Epithelial cell of proximal tubule (primary cell): ENCODE measurements around a stretch of chr10.

- RAMPAGE, long total RNA: no peak
- RRBS: no CpG with 5 or more reads among the region's 11 CpGs
Measured at GRCh38 chr10:127986981-127987689, 80.2 kb downstream of the PTPRE start.

DNA sequence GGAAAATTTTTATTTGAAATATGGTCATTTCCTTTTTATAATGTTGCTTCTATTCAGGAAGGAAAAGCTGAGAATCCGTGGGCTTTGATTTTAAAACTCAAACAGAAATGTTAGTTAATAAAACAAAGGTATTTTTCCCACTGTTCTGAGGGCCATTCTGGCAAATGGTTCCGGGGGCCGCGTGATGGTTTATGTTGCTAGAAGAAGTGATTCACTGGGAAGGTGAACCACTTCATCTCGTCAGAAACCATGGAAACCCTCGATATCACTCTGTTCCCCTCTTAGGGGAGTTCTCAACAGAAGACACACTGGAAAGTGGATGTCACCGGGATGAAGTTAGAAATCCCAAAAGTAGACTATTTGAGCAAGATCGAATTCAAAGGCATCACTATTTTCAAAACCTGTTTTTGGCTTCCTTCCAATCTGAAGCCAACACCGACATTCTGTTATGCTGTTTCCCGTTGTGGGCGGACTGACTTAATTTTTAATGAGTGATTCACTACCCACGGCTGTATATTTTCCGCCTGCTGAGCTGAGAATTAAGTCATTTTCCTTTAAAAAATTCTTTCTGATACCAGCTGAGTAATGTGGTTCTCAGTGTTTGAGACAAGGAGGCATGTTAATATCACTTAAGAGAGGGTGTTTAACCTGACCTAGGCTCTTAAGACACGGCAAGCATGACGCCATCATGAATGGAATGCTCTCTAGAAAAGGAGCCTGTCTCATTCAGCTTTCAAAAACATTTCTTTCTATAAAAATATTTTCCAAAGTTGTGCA lies 84.1 kb downstream of the PTPRE start:
- RAMPAGE, long total RNA: no peak
- RRBS: no CpG with 5 or more reads among the region's 15 CpGs

- RAMPAGE, long total RNA: no peak
- RRBS: no CpG with 5 or more reads among the region's 13 CpGs
Measured at GRCh38 chr10:128054275-128054851, 71.9 kb downstream of the MKI67 start.

- RAMPAGE, long total RNA: no peak
- RRBS: no CpG with 5 or more reads among the region's 11 CpGs
Measured at GRCh38 chr10:128103046-128103567, 23.1 kb downstream of the MKI67 start.

GRCh38 chr10:128125427-128125741 lies 839 bp downstream of the MKI67 start:
- RAMPAGE, long total RNA: no peak
- RRBS: no CpG with 5 or more reads among the region's 18 CpGs

- RAMPAGE, long total RNA: no peak
- RRBS: no CpG with 5 or more reads among the region's 6 CpGs
Measured at GRCh38 chr10:128156913-128157506, 30.8 kb upstream of the MKI67 start.

GRCh38 chr10:128220945-128221709 lies 94.9 kb upstream of the MKI67 start:
- RAMPAGE, long total RNA: no peak
- RRBS: no CpG with 5 or more reads among the region's 16 CpGs

DNA sequence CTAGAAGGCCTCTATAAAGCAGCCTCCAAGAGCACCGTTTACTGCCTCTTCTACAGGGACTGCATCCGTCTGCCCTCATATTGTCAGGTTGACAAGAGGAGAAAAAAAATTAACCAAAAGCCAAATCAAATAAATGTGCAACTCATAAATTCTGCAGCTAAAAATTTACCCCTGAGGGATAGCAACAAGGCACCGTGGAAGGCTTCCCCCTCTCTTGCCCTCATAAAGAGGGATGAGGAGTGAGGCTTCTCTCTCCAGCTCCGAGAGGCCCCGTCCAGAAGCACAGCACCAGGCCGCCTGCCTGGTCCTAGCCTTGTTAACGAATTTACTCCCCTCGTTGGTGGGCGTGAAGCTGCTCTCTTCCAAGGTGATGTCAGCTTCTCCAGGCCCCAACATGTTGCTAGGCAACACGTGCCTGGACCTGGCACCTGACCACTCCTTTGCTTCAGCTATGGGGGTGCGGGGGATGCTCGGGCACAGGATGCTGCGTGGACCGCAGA lies 135.3 kb upstream of the MGMT start:
- RAMPAGE, long total RNA: no peak
- RRBS: no CpG with 5 or more reads among the region's 14 CpGs

DNA sequence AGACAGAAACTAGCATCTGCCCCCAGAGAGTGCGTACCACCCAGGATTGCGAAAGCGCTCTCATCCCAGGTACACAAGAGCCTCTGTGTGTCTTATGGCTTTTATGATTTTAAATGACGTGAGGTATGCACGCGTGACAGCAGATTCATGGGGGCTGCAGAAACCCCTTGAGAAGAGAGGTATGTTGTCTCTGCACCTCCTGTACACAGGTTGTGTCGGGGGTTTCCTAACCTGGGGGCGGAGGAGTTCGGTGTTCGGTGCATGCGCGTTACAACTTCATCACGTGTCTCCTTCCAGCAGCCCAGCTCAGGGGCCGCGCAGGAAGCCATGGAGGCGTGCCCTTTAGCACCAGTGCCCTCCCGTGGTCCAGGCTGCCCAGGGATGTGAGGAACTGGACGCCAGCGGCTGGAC lies 186.5 kb downstream of the EBF3 start:
- RAMPAGE, long total RNA: no peak
- RRBS: no CpG with 5 or more reads among the region's 19 CpGs

- RAMPAGE, long total RNA: no peak
- RRBS: no CpG with 5 or more reads among the region's 11 CpGs
Measured at GRCh38 chr10:129956830-129957369, 7.2 kb downstream of the EBF3 start.

DNA sequence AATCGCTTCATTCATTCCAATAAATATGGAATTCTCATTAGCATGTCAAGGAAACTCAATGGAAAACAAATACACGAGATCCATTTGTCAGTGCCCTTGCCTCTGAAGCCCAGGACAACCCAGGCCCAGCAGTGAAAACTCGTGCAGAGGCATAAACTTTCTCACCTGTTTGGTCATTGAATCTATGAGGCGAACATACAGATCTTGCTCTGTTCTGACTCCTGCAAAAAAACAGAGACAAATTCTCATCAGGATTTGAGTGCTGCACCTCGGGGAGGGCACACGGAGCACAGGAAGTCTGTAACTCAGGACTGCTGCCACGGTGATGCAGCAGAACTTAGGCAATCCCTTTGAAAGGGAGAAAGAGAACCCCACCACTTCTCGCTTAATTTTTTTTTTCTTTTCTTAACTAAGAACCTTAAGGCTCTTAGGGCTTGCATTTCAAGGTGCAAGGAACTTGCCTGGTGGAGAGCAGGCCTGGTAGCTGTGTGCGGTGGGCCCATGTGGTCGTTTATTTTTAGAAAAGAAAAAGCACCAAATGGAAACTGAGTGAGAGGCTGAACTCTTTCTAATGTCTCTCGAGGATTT lies 2.0 kb downstream of the EBF3 start:
- RAMPAGE, long total RNA: no peak
- RRBS: no CpG with 5 or more reads among the region's 11 CpGs

- RAMPAGE, long total RNA: no peak
- RRBS: 5% methylated on average over 8 of the region's 47 CpGs
Measured at GRCh38 chr10:129962594-129963273, 1.3 kb downstream of the EBF3 start.

- RAMPAGE, long total RNA: no peak
- RRBS: no CpG with 5 or more reads among the region's 6 CpGs
Measured at GRCh38 chr10:130021342-130021792, 57.3 kb upstream of the EBF3 start.

GRCh38 chr10:130108819-130109410 lies 1.7 kb downstream of the C10orf143 start:
- RAMPAGE, long total RNA: no peak
- RRBS: no CpG with 5 or more reads among the region's 6 CpGs

DNA sequence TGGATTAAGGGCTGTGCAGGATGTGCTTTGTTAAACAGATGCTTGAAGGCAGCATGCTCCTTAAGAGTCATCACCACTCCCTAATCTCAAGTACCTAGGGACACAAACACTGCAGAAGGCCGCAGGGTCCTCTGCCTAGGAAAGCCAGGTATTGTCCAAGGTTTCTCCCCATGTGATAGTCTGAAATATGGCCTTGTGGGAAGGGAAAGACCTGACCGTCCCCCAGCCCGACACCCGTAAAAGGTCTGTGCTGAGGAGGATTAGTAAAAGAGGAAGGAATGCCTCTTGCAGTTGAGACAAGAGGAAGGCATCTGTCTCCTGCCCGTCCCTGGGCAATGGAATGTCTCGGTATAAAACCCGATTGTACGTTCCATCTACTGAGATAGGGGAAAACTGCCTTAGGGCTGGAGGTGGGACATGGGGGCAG lies 492.0 kb downstream of the GLRX3 start:
- RAMPAGE, long total RNA: no peak
- RRBS: no CpG with 5 or more reads among the region's 8 CpGs

DNA sequence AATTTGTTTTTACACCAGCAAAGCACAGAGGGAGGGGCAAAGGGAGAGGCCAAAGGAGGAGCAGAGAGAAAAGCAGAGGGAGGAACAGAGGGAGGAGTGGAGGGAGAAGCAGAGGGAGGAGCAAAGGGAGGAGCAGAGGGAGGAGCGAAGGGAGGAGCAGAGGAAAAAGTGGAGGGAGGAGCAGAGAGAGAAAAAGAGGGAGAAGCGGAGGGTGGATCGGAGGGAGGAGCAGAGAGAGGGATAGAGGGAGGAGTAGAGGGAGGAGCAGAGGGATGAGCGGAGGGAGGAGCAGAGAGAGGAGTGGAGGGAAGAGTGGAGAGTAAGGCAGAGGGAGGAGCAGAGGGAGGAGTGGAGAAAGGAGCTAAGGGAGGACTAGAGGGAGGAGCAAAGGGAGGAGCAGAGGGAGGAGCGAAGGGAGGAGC lies 73.8 kb upstream of the TCERG1L start:
- RAMPAGE, long total RNA: no peak
- RRBS: no CpG with 5 or more reads among the region's 5 CpGs

DNA sequence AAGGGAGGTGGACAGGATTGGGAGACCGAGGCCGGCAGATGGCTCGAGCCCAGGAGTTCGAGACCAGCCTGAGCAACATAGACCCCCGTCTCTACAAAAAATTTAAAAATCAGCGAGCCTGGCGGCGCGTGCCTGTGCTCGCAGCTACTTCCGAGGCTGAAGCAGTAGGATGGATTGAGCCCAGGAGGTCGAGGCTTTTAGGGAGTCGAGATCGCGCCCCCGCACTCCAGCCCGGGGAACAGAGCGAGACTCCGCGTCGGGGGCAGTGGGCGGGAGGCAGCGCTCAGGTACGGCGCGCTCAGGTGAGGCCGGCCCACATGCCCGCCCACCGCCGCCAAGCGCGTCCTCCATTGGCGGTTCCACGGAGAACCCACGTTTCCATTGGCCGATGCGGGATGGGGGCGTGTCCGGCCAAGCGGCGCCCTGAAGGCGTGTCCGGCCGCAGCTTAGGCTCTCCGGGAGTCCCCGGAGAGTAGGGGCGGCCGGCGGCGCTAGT lies 519 bp upstream of the PPP2R2D start:
- RAMPAGE, long total RNA: no peak
- RRBS: no CpG with 5 or more reads among the region's 50 CpGs

- RAMPAGE, long total RNA: no peak
- RRBS: no CpG with 5 or more reads among the region's 6 CpGs
Measured at GRCh38 chr10:131908945-131909576, 8.3 kb downstream of the PPP2R2D start.

- RAMPAGE, long total RNA: no peak
- RRBS: no CpG with 5 or more reads among the region's 21 CpGs
Measured at GRCh38 chr10:131936632-131937271, 35.9 kb downstream of the PPP2R2D start.

DNA sequence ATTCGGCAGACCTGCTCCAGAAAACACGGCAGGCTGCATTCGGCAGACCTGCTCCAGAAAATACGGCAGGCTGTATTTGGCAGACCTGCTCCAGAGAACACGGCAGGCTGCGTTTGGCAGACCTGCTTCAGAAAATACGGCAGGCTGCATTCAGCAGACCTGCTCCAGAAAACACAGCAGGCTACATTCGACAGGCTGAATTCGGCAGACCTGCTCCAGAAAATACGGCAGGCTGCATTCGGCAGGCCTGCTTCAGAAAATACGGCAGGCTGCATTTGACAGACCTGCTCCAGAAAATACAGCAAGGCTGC lies 38.6 kb downstream of the PPP2R2D start:
- RAMPAGE, long total RNA: no peak
- RRBS: no CpG with 5 or more reads among the region's 12 CpGs